Jejunum (tissue), 1 donor: ENCODE results near the gene GARIN2.

GRCh38 chr14:64628832-64629638, 75.2 kb upstream of the PLEKHG3 start:
- PRO-cap: no peak

- PRO-cap: no peak
Measured at GRCh38 chr14:64656842-64657336, 47.3 kb upstream of the PLEKHG3 start.

GRCh38 chr14:64726505-64727107, 22.4 kb downstream of the PLEKHG3 start:
- PRO-cap: bidirectional peak, plus-strand start at chr14:64726828, minus-strand start at chr14:64726562

DNA sequence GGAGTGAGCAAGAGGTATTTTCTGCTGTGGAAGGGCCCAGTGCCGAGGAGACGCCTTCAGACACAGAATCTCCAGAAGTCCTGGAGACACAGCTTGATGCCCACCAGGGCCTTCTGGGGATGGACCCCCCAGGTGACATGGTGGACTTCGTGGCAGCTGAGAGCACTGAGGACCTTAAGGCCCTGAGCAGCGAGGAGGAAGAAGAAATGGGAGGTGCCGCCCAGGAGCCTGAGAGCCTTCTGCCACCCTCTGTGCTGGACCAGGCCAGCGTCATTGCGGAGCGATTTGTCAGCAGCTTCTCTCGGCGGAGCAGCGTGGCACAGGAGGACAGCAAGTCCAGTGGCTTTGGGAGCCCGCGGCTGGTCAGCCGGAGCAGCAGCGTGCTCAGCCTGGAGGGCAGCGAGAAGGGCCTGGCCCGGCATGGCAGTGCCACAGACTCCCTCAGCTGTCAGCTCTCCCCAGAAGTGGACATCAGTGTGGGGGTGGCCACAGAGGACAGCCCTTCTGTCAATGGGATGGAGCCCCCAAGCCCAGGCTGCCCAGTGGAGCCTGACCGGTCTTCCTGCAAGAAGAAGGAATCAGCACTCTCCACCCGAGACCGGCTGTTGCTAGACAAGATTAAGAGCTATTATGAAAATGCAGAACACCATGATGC, 37.0 kb downstream of the PLEKHG3 start:
- PRO-cap: no peak

DNA sequence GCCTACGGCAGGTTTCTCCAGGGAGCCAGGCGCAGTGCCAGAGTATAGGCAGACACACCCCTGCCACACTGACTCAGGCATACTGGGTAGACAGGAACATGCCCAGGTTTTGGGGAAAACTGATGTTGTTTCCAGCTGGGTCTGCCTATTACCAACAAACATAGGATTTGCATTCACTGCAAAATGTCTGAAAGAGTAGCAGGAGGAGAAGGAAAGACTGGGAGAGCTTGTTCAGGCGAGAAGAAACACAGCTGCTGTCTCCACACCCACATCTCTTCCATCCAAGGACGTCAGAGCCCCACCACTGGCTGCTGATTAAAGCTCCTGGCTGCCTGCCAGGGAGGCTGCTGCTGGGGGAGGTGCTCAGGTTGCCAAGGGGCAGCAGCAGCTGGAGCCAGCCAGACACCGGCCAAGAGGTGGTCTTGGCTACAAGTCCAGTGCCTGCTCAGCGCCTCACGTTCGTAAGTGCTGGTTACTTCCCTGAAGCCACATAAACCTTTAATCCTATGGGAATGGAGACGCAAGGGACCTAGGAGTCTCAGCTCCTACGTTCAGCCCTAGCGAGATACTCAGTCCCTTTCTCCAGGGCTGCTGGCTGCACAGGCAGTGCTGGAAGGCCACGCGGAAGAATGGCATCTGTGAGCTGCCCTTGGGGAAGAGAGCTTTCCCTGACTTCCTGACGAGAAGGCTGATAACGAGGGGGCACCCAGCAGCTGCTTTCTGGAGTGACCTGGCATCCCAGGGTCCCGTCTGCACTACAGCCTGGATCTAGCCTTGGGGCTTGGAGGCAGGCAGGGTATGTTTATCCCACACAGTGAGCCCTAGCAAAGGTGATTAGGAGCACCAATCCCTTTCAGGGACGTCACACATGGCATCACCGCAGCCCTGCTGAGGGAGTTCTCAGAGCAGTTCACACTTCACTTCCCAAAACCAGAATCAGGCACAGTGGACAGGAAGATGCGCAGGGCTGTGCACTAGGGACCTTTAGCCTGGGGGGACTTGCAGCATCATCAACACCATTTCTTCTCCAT, 58.2 kb downstream of the PLEKHG3 start:
- PRO-cap: no peak

DNA sequence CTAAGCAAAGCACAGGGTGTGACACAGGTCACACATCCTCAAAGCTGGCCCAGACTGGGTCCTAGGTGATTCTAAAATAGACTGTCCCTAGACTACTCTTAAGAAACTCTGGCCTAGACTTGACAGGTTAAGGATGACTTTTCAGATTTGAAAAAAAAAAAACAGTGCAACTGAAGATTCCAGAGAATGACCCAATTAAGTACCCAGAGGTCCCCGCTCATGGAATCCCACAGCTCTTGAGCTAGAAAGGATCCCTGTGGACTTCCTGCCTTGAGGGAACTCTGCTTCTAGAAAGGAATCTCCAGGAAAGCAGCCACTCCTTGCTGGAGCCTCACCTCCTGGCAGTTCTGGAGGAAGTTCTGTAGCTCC, 81.0 kb downstream of the PLEKHG3 start:
- PRO-cap: no peak

DNA sequence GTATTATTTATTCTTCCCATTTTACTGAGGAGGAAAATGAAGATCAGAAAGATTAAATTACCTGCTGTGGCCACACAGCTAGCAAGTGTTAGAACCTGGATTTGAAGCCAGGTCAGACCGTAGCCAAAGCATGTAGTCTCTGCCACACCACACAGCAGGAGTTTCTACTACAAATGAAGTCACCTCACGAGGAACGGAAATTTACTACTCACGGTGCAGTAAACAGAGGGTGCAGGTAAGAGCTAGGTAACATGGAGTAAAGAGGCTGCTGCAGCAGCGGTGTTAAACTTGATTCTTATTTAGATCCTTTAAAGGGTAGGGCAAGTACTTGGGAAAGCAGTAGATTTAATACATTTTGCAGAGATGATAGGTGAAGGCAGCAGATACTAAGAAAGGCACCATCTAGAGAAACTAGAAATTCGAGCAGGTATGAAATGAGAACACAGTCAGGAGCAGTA, 21.7 kb downstream of the SPTB start:
- PRO-cap: no peak

DNA sequence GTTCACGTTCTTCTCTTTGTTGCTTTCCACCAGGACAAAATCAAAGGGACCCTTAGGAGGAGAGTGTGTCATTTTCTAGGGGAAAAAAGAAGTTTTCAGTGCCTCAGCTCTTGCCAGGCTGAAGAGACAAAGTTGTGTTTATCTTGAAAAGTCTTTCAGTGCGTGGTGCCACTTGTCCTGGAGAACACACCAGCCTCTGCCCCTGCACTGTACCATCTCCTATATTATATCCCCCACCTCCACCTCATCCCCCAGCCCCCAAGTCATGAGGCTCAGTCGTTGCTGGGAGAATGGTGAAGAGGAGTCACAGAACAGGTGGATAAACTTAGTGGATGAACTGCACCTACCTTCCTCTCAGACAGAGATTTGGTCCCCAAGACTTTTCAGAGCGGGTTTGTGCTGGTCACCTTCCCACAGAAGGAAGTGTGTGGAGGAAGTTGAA, 742 bp upstream of the GPX2 start:
- PRO-cap: no peak

- PRO-cap: no peak
Measured at GRCh38 chr14:65061759-65062148, 40.6 kb downstream of the MAX start.

- PRO-cap: no peak
Measured at GRCh38 chr14:65094905-65095458, 7.3 kb downstream of the MAX start.

DNA sequence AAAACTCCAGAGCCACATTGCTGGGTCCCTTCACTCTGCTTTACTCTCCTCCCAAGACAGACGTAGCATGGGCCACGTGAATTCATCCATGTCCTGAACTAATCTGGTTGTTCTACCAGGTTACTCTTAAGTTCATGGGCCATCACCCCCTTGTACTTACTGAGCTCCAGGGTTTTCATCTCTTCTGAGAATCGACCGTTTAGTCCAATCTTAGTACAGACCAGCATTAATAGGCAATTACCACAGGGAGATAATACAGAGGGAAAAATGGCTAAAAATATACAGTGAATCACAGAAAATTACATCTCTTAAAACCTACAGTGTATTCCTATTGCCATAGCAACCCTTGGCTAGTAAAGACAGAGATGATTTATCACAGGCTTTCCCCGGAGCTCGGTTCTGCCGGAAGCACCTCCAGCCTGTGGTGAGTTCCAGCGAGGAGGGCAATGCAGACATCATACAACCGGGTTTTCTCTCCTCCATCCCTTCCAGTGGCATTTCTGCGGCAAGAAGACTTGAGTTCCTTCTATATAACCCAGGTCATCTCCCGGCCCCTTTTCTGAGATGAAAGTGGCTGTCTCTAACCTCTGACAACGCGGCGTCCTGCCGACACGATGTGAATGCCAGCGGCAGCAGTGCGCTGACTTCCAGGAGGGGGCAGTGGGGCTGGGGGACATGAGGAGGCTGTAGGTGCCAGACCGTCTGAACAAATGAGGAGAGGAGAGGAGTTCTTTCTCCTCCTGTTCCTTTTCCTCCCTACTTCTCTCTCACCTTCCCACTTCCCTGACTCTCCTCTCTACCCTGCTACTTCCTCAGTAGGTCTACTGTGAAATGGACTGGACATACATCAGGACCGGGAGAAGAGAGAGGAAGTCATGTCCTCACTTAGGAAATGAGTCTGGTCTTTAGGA, 68.4 kb upstream of the MAX start:
- PRO-cap: unidirectional peak, plus-strand start at position 417 of the sequence

DNA sequence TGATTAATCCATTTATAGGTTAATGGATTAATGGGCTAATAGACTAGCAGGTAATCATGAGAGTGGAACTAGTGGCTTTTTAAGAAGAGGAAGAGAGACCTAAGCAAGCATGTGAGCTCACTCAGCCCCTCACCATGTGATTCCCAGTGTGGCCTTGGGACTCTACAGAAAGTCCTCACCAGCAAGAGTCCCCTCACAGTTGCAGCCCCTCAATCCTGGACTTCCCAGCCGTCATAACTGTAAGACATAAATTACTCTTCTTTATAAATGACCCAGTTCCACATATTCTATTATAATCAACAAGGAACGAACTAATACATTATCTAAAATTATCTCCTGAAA, 60.7 kb upstream of the FUT8 start:
- PRO-cap: no peak

DNA sequence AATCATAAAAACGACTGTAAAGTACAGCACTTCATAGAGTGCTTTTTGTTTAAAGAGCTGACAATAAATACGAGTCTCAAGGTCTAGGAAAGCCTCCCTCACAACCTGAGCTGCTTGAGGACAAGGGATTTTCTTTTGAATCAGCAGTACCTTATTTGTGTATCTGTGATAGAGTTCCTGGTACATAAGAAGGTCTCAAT, 1.3 kb upstream of the FUT8 start:
- PRO-cap: no peak

- PRO-cap: no peak
Measured at GRCh38 chr14:65753413-65753747, 340.9 kb downstream of the FUT8 start.

DNA sequence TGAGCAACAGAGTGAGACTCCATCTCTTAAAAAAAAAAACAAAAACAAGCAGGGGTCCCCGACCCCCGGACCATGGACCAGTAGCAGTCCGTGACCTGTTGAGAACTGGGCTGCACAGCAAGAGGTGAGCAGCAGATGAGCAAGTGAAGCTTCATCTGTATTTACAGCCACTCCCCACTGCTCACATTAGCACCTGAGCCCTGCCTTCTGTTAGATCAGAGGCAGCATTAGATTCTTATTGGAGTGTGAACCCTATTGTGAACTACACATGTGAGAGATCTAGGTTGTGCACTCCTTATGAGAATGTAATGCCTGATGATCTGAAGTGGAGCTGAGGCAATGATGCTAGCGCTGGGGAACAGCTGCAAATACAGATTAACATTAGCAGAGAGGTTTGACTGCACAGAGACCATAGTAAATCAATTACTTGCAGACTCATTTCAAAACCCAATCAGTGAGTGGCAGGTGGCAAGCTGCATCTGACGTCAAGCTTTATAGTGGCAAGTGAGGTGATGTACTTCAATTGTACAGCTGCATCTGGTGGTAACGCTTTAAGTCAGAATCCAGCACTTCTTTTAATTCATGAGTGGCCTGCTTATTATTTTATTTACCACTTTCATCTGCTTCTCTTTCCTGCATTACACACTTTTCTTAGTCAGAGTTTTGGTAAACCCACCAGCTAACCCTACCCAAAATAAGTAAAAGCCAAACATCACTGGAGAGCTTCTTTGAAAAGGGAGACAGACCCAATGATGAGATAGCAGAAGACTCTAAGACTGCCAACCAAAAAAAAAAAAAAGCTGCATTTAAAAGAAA, 141.6 kb downstream of the GPHN start:
- PRO-cap: no peak

DNA sequence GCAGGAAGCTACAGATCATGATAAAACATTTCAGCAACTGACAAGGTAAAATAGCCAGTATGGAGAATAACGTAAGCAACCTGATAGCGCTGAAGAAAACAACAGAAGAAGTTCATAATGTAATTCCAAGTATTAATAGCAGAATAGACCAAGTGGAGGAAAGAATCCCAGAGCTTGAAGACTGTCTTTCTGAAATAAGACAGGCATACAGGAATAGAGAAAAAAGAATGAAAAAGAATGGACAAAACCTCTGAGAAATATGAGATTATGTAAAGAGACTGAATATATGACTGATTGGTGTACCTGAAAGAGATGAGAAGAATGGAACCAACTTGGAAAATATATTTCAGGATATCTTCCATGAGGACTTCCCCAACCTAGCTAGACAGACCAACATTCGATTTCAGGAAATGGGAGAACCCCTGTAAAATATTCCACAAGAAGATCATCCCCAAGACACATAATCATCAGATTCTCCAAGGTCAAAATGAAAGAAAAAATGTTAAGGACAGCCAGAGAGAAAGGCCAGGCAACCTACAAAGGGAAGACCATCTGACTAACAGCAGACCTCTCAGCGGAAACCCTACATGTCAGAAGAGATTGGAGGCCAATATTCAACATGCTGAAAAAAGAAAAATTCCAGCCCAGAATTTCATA, 154.9 kb downstream of the GPHN start:
- PRO-cap: no peak

DNA sequence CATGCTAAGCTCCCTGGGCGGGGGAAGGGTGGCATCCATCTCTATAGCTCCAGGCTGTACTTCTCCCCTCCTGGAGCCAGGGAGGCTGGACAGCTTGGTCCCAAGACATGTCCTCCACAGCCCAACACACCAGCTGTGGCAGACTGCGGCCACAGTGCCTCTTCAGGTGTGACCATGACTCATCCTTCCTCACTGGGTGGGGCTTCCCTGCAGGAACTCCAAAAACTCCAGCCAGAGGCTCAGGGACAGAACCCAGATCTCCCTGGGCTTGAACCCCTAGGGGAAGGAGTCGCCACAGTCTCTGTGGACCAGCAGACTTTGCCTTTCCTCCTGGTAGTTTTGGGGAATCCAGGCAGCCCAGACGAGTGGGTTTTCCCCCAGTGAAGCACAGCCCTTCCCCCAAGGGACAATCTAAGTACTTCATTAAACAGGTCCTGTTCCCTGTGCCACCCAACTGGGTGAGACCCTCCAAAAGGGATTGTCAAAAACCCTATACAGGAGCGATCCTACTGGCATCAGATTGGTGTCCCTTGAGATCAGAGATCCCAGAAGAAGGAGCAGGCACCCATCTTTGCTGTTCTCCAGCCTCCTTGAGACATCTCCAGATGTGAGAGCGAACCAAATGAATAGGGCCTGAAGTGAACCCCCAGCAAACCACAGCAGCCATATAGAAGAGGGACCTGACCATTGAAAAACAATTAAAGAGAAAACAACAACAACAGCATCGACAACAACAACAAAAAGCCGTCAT, 194.1 kb downstream of the GPHN start:
- PRO-cap: no peak

DNA sequence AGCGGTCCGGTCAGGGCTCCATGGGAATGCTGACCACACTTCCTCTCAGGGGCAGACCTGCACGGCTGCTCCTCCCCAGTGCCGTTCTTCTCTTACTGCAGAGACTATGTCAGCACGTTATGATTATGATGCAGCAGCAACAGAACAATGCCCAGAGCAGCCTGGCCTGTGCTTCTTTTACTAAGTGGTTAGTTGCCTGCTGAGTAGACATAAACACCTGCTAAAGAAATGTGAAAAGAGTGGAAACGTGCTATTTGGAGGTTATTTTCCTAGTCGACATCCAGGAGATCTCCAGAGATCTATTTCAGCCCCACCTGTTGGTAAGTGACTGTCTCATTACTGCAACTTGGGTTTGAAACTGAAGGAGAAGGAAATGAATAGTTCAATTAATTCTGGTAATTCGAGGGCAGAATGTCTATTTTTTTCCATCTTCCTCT, at the start of gene GARIN2:
TSS of gene GARIN2 (plus strand) at position 191 of the 437 bp plus-strand sequence.
- PRO-cap: no peak

DNA sequence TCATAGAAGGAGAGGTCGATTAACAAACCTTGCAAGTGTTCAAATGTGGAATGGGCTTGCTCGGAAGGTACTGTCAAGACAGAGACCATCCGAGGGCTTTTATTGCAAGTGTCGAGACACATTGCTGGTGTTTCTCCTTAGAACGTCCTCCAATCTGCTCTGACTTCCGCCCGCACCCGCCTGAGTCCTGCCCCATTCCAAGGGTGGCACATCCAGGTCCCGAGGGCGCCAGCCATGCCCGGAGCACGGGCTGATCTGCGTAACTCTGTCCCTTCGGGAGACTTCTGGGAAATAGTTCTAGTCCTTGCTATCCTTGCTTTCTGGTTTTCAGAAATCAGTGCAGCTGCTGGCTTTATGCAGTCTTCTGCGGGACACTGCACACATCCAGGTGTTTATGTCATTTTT, 734 bp upstream of the PALS1 start:
- PRO-cap: bidirectional peak, plus-strand start at position 215 of the sequence, minus-strand start at position 156 of the sequence

DNA sequence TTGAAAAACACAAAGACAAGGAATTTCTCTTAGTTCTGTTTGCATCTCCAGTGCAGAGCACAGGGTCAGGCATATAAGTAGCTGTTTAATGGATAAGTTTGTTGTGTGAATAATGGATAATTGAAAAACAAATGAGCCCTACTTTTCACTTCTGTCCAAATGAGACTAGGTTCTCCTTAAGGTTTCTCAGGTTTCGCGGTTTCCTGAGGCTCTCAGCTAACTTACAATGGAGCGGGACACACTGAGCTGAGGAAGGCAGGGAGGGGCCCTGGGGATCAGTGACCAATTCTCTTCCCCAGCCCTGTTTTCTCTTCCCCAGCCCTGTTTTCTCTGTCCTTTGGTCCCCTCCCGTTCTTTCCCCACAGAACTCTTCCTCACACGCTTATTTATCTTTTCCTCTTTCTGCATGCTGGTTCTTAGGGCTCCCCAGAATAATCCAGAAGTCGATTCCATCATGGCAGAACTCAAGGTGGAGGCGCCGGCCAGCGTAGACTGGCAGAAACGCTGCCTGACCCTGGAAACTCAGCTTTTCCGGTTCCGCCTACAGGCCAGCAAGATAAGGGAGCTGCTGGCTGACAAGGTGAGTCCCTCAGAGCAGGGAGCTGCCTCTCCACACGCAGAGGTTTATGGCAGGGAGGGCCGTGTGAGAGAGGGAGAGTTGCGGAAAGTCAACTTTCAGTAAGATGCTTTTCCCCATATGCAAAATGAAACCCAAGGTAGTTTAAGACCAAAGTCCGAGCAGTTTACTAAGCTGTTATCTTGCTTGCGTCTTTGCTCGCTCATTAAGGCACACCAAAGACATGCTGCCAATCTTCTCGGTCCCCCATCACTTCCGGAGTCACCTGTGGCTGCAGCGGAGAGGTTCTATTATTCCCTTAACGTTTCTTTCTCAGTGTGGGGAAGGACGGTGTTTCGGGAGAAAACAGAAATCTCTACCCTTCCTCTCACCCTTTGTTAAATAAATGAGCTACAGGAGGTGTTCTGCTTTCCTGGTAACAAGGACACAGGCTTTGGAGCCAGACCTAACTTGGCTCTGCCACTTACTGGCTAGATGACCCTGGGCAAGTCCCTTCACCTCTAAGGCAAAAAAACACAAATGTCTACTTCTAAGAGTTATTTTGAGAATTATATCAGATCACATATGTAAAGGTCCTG, 8.7 kb downstream of the PLEKHH1 start:
- PRO-cap: bidirectional peak, plus-strand start at position 585 of the sequence, minus-strand start at position 494 of the sequence